ENCODE measurements around a stretch of chr22.

DNA sequence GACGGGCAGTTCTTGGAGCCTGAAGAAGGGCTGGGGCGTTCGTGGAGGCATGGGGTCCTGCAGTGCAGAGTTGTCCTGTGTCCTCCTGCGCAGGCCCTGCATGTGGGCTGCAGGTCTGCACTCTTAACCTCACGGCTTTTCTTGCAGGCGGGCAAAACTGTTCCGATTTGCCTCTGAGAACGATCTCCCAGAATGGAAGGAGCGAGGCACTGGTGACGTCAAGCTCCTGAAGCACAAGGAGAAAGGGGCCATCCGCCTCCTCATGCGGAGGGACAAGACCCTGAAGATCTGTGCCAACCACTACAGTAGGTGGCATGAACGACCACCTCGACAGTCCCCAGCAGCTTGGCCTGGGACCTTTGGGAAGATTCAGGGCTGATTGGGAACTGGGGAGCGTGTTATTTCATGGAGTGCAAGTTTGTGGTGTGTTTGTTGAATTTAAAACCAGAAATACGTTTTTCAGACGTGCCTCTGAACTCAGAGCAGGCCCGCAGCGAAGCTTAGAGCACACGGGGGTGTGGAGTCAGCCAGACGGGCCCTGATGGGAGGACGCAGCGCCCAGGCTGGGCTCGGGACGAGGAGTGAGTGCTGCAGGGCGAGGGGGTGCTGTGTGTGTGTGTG is 5.2 kb upstream of the TRMT2A start:
- PRO-cap, 4 experiments: no peak in any of the 4 experiments
- RAMPAGE, long total RNA, 2 experiments: start-site peak on the plus strand in 1 of 2 experiments, centred at position 154 of the sequence, 17 reads per replicate
- RRBS: no CpG with 5 or more reads among the region's 26 CpGs

DNA sequence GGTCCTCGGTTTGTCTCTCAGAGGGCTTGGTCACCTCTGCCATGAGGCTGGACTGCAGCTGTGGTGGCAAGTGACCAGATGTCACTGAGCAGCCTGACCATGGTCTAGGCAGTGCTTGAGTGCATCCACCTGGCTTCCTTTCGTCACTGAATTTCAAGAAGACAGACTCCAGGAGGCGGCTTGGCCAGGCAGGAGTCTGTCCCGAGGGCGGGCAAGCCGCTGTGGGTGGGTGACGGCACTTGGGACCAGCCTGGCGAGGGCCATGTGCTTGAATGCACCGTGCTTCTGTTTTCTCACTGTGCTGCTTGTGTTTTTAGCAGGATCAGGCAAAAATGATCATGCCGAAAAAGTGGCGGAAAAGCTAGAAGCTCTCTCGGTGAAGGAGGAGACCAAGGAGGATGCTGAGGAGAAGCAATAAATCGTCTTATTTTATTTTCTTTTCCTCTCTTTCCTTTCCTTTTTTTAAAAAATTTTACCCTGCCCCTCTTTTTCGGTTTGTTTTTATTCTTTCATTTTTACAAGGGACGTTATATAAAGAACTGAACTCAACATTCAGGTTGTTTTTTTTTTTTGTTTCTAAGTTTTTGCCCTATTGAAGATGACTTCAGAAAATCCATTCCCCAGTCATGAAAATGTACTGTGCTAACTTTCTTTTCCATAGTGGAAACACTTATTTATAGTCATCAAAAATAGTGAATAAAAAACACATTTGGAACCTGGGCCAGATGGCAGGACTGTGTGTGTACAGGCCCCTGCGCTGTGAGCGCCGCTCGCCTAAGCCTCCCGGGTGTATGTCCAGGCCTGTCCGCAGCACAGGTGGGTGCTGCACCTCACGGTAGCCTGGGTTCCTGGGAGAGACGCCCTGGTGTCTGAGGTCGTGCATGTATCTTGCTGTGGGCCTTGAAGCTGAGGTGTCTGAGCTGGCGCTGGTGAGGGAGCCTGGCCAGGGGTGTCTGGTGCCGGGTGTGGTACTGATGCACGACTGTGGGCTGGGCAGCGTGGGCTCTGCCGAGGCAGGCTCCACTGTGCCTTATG is 4.7 kb upstream of the ZDHHC8 start:
- PRO-cap, 4 experiments: no peak in any of the 4 experiments
- RAMPAGE, long total RNA, 2 experiments: no peak in any of the 2 experiments
- RRBS: no CpG with 5 or more reads among the region's 29 CpGs

DNA sequence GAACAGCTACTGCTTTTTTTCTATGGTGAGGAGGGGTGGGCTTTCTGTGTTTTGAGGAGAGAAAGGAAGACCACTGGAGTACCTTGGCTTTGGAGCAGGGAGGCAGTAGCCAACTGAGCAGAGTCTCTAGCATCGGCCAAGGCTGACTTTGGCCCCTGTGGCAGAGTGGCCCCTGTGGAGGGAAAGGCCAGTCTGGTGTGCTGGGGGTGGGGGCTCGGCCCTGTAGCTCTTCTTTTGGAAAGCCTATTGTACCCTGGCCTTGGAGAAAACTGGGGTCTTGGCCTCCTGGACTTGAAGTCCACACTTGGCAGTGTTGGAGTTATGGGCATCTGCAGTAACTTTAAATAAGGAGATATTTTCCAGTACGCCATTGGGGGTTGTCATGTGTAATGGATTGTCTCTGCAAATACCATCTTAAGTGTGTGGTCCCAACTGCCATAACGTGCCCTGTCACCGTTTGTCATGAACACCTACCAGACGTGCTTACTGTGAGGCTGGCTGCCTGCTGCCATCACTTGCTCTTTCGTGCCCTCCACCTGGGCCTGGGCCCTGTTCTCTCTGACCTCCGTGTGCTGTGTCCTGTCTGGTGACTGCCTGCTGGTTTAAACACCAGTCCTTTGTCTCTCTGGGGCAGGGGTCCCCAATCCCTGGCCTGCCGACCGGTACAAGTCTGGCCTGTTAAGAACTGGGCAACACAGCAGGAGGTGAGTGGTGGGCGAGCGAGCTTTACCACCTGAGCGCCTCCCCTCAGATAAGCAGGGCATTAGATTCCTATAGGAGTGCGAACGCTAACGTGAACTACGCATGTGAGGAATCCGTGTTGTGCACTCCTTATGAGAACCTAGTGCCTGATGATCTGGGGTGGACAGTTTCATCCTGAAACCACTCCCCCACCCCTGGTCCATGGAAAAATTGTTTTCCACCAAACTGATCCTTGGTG is 3.7 kb upstream of the ZDHHC8 start:
- PRO-cap, 4 experiments: no peak in any of the 4 experiments
- RAMPAGE, long total RNA, 2 experiments: no peak in any of the 2 experiments
- RRBS: no CpG with 5 or more reads among the region's 18 CpGs

DNA sequence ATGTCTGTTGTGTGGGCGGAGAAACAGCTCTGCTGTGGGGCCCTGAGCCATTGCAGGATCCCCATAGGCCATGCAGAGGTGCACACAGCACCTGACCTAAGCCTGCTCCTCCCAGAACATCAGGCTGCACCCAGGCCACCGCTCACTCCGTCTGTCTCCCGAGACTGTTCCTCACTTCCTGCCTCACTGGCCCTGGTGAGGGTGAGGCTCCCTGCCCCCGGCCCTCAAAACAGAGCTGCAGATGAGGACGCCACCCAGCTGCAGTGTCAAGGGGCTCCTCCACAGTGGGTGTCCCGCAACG is 3.0 kb upstream of the DGCR6L start:
- PRO-cap, 4 experiments: no peak in any of the 4 experiments
- RAMPAGE, long total RNA, 2 experiments: no peak in any of the 2 experiments
- RRBS: no CpG with 5 or more reads among the region's 8 CpGs

DNA sequence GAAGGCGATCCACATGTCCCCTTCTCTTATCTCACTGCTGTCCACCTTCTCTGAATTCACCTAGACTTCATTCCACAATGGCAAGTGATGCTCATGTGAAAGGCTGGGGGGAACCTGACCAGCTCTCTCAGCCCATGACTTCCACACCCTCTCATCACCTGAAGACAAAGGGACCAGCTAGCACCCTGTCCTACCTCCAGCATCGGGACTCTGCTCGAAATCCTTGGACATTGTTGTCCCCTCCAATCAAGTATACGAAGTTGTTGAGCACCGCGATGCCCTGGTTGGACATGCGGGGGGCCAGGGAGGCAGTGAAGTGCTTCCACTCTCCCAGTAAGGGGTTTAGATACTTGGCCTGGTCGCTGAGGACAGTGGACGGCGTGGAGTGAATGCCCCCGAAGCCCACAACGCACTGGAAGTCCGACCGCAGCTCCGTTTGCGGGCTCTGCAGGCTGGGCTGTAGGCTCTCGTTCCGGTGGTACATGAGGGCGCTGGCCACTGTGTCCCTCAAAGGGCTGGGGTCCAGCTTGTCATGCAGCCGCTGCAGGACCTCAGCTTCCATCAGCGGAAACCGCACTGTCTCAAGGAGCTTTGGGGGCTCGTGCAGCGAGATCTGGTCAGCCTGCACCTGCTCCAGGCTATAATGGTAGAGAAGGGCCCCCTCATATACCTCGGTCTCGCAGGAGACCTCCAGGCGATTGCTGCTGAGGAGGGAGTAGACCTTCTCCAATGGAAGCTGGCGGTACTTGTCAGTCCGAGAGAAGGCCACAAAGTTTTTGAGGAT is 27.2 kb upstream of the SCARF2 start:
- PRO-cap, 4 experiments: no peak in any of the 4 experiments
- RAMPAGE, long total RNA, 2 experiments: start-site peak on the minus strand in 1 of 2 experiments, centred at position 587 of the sequence, 14 reads per replicate
- RRBS: no CpG with 5 or more reads among the region's 29 CpGs

GRCh38 chr22:20514311-20515585 is 7.3 kb downstream of the MED15 start:
- PRO-cap, 4 experiments: no peak in any of the 4 experiments
- RAMPAGE, long total RNA, 2 experiments: no peak in any of the 2 experiments
- RRBS: no CpG with 5 or more reads among the region's 10 CpGs

- PRO-cap, 4 experiments: no peak in any of the 4 experiments
- RAMPAGE, long total RNA, 2 experiments: no peak in any of the 2 experiments
- RRBS: no CpG with 5 or more reads among the region's 20 CpGs
These were observed 67.7 kb downstream of the MED15 start for GRCh38 chr22:20574984-20575614.

DNA sequence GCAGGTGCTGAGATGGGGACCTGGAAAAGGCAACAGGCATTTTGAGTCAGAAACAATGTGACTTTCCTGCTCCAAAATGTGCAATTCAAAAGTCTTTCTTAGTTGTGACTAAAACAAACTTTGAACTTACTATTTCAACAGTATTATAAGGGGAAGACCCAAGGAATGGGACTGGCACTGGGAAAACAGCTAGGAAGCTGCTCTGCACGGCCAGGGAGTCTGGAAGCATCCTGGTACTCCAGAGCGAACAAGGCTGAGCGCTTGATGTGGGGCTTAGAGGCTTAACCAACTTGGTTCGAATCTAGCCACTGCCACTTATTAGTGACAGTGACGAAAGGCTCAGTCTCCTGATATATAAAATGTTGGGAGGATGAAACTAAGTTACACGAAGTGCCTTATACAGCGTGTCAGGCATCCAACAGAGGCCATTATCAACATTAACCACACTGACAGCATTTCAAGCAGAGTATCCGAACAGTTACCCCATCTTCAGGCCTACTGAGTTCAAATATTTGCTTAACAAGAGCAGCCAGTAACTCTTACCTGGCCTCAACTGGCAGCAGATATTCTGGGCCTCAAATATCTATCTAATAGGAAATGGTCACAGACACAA is 2.6 kb downstream of the SERPIND1 start:
- PRO-cap, 4 experiments: no peak in any of the 4 experiments
- RAMPAGE, long total RNA, 2 experiments: no peak in any of the 2 experiments
- RRBS: no CpG with 5 or more reads among the region's 8 CpGs

- PRO-cap, 4 experiments: no peak in any of the 4 experiments
- RAMPAGE, long total RNA, 2 experiments: no peak in any of the 2 experiments
- RRBS: no CpG with 5 or more reads among the region's 9 CpGs
These were observed 3.7 kb downstream of the SERPIND1 start for GRCh38 chr22:20777428-20778135.

DNA sequence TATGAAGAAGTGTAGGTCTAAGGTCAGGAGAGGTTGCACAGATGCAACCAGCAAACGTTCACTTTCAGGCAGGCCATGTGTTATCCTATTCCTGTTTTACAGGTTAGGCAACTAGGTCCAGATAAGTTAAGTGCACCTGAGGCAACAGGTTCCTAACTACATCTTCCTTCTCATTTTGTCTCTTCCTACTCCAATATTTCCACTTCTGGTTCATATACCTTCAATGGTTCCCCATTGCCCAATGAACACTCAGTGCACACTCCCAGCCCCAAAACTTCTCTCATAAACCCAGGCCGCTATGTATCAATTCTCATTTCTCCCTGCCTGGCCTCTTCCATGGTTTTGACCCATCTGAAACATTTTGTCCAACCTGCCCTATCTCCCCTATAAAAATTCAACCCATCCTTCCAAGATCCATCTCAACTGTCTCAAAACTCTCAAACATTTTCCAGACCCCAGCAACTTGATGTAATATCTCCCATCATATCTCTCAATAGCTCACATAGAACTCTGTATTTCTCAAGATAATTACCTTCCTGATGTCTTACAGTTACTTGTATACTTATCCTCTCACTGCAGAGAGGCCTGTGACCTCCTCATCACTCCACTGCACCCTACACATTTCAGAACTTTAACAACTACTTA is 14.9 kb downstream of the PI4KA start:
- PRO-cap, 4 experiments: no peak in any of the 4 experiments
- RAMPAGE, long total RNA, 2 experiments: no peak in any of the 2 experiments
- RRBS: no CpG with 5 or more reads among the region's 2 CpGs

GRCh38 chr22:20952586-20953481 is 14.2 kb upstream of the AIFM3 start:
- PRO-cap, 4 experiments: no peak in any of the 4 experiments
- RAMPAGE, long total RNA, 2 experiments: no peak in any of the 2 experiments
- RRBS: 92% methylated on average over 5 of the region's 14 CpGs

- PRO-cap, 4 experiments: no peak in any of the 4 experiments
- RAMPAGE, long total RNA, 2 experiments: no peak in any of the 2 experiments
- RRBS: no CpG with 5 or more reads among the region's 30 CpGs
These were observed 763 bp upstream of the HIC2 start for GRCh38 chr22:21416347-21416868.

- PRO-cap, 4 experiments: no peak in any of the 4 experiments
- RAMPAGE, long total RNA, 2 experiments: no peak in any of the 2 experiments
- RRBS: 90% methylated on average over 1 of the region's 12 CpGs
These were observed 9.3 kb downstream of the YDJC start for GRCh38 chr22:21620366-21621013.

GRCh38 chr22:21734934-21735275 is 689 bp downstream of the YPEL1 start:
- PRO-cap, 4 experiments: no peak in any of the 4 experiments
- RAMPAGE, long total RNA, 2 experiments: no peak in any of the 2 experiments
- RRBS: no CpG with 5 or more reads among the region's 7 CpGs

DNA sequence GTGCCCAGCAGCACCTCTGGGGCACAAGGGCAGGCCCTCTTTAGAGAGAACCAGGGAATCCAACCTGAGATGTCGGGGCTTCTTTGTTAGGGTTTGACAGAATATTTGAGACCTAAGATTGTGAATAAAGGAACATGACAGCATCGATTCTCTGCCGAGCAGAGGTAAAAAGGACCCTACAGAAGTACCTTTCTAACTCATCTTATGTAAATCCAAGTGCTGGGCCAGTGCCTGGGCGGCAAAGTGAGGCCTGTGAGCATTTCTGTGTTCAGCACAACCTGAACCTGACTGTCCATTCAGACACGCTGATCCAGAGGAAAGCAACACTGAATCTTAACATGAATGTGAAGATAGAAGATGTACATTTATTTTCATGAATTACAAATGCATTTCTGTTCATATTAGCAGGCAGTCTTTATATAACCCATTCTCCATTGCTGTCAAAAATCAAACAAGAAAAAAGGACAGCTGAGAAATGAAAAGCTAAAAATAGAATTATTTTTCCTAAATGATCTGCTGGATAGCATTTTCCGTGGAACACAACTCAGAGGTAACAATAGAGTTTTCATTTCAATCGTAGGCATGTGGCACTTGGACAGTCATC is 26.8 kb upstream of the YPEL1 start:
- PRO-cap, 4 experiments: no peak in any of the 4 experiments
- RAMPAGE, long total RNA, 2 experiments: start-site peak on the minus strand in 1 of 2 experiments, centred at position 539 of the sequence, 56 reads per replicate
- RRBS: no CpG with 5 or more reads among the region's 7 CpGs

DNA sequence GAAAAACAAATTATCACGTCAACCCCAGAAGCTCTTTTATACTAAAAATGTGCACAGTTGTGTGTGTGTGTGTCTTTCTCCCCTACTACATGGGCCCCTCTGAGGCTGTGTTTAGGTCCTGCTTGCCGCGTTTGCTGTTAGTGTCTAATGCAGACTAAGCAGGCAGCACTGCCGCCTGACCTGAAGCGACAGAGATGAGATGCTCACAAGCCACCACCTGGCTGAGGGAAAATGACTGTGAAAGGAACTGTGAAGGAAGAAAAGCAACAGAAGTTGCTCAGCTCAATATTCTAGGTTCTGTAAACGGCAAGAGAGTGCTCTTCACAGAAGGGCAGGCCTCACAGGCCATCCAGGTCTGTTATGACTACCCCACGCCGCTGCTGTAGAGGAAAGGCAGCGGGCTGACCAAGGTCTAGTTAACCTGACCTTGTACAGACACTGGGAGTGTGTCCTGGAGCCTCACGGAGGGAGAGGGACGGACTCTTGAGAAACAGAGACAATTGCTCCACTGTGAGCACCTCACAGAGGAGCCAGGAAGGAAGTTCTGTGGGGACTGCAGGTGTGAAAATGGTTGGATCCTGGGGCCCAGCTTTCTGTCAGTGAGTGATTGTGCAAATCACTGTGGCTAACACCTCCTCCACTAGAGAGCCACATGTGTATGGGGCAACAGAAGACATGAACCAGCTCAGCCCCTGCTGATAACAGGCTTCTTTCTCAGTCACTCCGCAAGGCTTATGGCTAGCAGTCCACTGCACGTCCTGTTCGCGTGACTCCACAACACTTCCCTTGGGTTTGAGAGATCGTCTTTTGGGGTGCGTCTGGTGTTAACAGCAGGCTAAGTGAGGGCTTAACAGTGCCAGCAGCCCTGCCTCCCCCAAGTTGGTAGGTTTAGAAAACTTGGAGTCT is 31.3 kb upstream of the YPEL1 start:
- PRO-cap, 4 experiments: no peak in any of the 4 experiments
- RAMPAGE, long total RNA, 2 experiments: no peak in any of the 2 experiments
- RRBS: no CpG with 5 or more reads among the region's 17 CpGs

DNA sequence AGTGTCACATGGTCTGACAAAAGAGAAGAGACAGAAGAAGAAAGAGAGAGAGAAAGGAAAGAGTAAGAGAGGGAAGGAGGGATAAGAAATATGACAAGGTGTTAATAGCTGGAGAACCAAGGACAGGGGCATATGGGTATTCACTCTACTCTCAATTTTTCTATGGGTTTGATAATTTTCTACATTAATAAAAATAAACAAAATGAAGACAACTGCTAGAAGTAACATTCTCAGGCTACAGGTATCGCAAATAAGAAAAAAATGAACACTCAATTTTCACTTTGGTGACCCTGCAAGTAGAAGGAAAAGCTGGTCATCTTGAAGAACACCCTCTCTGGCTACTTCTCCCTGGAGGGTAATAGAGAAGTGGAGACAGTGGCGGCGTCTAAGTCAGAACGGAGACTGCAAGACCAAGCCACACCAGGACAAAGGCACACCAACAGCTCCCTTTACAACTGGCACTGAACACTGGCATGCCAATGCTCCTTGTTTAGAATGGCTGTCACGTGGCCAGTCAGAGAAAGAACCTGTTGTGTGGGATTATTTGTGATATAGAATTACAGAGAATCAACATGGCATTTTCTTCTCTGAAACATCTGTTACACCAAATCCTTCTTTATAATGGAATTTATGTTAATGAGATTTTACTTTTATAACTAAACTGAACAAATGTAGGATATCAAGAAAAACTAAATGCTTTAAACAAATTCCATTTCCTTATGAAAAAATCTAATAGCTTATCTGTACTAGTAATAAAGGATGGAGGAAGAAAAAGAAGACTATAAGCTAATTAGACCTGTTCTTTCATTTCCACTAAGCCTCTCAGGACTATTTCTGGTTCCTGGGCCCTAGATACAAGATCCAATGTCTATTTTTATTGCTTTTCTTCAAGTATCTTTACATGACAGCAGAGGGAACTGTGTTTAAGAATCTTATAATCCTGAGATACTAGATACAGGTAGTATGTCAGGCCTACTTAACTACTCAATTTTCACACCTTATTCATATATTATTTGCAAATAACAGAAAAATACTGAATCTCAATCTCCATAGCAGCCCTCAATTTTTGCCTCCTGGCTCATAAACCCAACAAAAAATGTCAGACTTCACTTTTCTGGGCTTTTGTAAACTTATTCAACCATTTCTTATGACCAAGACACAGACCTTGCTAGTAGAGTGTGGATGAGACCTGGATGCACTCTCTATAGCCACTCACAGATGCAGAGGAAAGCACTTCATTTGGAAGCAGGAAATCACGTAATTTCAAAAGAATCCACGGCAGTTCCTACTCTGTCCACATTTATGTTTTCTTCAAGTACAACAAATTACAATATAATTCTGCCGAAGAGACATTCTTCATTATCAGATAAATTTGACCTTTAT is 61.5 kb upstream of the YPEL1 start:
- PRO-cap, 4 experiments: peak in 2 of 4 experiments; most common minus-strand start position 460 of the sequence (in 1)
- RAMPAGE, long total RNA, 2 experiments: no peak in any of the 2 experiments
- RRBS: no CpG with 5 or more reads among the region's 8 CpGs

DNA sequence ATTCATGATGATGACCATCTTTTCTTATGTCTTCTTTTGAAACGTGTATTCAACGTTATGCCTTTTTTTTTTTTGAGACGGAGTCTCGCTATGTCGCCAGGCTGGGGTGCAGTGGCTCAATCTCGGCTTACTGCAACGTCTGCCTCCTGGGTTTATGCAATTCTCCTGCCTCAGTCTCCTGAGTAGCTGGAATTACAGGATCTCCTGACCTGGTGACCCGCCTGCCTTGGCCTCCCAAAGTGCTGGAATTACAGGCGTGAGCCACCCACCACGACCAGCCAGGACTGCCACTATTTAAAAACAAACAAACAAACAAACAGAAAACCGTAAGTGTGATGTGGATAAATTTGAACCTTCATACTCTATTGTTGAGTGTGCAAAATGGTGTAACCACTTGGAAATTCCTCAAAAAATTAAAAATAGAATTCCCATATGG is 56.7 kb downstream of the MAPK1 start:
- PRO-cap, 4 experiments: no peak in any of the 4 experiments
- RAMPAGE, long total RNA, 2 experiments: no peak in any of the 2 experiments
- RRBS: no CpG with 5 or more reads among the region's 11 CpGs

GRCh38 chr22:21823946-21824533 is 43.4 kb downstream of the MAPK1 start:
- PRO-cap, 4 experiments: no peak in any of the 4 experiments
- RAMPAGE, long total RNA, 2 experiments: no peak in any of the 2 experiments
- RRBS: no CpG with 5 or more reads among the region's 4 CpGs

DNA sequence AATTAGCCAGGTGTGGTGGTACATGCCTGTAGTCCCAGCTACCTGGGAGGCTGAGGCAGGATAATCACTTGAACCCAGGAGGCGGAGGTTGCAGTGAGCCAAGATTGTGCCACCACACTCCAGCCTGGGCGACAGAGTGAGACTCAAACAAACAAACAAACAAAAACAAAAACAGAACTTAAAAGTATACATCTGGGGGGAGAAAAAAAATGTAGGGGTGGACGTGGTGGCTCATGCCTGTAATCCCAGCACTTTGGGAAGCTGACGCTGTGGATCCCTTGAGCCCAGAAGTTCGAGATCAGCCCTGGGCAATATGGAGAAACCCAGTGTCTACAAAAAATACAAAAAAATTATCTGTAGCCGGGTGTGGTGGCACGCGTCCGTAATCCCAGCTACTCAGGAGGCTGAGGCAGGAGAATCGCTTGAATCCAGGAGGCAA is 31.2 kb downstream of the MAPK1 start:
- PRO-cap, 4 experiments: no peak in any of the 4 experiments
- RAMPAGE, long total RNA, 2 experiments: no peak in any of the 2 experiments
- RRBS: no CpG with 5 or more reads among the region's 10 CpGs